ENCODE measurements around a stretch of chr17.

- RRBS, result 34% methylated on average over 4 of the region's 13 CpGs
Observed at GRCh38 chr17:44969457-44969853, 1.4 kb upstream of the C1QL1 start.

DNA sequence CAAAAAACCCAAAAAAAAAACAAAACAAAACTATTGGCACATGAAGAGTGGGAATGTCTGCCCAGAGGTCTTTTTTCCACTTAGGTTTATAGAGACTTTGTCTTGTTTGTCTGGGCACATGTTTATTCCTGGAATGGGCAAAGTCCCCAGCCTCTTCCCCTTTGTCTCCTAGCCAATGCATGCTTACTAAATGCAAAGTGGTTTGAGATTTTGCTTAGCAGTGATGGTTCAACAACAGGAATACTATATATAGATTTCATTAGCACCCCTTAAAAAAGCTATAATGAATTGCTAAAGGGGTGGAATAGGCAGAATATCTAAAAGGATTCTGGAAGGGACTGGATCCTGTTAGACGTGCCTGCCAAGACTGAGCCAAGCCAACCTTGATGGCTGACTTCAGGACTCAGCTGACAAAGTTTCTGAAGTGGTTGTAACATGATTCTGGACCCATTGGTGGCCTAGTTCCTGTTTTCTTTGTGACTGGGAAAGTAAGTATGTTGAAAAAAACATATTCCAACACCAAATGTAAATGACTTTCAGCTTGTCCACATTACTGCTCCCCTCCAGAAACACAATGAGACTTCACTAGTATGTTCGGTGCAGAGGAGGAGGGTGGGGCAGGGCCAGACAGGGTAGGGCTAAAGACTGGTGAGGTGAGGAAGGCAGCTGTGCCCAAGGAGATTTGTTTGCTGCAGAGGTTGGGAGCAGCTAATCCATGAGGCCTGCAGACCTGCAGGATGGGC, 26.2 kb downstream of the NMT1 start:
- RRBS, result no CpG with 5 or more reads among the region's 2 CpGs

GRCh38 chr17:45092061-45092601, 31.0 kb downstream of the NMT1 start:
- RRBS, result no CpG with 5 or more reads among the region's 8 CpGs

GRCh38 chr17:45098829-45099317, 33.4 kb downstream of the PLCD3 start:
- RRBS, result no CpG with 5 or more reads among the region's 4 CpGs

GRCh38 chr17:45115306-45115665, 17.0 kb downstream of the PLCD3 start:
- RRBS, result 96% methylated on average over 5 of the region's 15 CpGs

- RRBS, result no CpG with 5 or more reads among the region's 6 CpGs
Observed at GRCh38 chr17:45150680-45151228, 2.5 kb downstream of the HEXIM1 start.

- RRBS, result no CpG with 5 or more reads among the region's 13 CpGs
Observed at GRCh38 chr17:45254828-45255313, 7.0 kb downstream of the SPATA32 start.

DNA sequence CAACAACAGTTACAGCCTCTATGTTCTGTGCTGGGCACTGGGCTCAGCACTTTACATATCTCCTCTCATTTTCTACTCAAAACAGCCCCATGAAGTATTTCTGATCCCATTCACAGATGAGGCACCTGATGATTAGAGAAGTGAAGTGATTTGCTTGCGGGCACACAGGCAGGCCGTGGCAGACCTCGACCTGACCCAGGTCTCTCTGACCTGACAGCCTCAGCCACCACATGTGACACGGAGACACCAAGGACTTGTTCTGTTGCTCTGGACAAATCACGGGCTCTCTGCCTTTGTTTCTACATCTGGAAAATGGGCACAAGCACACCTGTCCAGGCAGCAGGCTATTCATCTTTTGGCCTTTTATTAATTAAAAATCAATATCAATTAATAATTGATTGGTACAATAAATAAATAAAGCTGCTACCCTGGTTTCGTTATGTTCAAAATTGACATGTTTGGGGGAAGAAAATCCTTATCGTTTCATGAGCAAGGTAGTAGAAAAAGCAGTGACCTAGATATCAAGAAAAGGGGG, 3.4 kb downstream of the MAP3K14 start:
- RRBS, result no CpG with 5 or more reads among the region's 7 CpGs

GRCh38 chr17:45341529-45342123, 24.8 kb upstream of the MAP3K14 start:
- RRBS, result no CpG with 5 or more reads among the region's 14 CpGs

GRCh38 chr17:45394356-45395695, 37.8 kb downstream of the ARHGAP27 start:
- RRBS, result 30% methylated on average over 5 of the region's 47 CpGs

- RRBS, result 84% methylated on average over 6 of the region's 65 CpGs
Observed at GRCh38 chr17:45404886-45406196, 27.3 kb downstream of the ARHGAP27 start.

DNA sequence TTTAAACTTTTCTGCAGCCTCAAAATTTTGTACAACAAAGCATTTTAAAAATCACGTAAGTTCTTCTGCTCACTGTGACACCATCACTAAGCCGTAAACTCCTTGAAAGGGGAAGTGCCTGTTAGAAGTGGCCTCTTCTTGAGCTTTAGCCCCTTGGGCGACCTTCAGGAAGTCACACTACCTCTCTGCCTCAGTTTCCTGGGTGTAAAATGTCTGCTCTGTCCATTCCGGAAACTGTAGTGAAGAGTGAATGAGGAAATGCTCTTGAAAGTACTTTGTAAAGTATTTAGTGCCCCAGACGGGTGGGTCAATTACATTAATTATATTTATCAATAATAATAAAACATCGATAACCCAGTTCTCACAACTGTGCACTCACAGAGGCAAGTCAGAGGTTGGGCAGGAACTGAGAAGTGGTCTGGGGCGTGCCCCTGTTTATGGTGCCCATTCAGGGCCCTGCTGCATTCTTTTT, 26.4 kb downstream of the ARHGAP27 start:
- RRBS, result no CpG with 5 or more reads among the region's 7 CpGs

- RRBS, result no CpG with 5 or more reads among the region's 11 CpGs
Observed at GRCh38 chr17:45408570-45409428, 23.9 kb downstream of the ARHGAP27 start.

GRCh38 chr17:45418437-45419265, 14.0 kb downstream of the ARHGAP27 start:
- RRBS, result no CpG with 5 or more reads among the region's 9 CpGs

DNA sequence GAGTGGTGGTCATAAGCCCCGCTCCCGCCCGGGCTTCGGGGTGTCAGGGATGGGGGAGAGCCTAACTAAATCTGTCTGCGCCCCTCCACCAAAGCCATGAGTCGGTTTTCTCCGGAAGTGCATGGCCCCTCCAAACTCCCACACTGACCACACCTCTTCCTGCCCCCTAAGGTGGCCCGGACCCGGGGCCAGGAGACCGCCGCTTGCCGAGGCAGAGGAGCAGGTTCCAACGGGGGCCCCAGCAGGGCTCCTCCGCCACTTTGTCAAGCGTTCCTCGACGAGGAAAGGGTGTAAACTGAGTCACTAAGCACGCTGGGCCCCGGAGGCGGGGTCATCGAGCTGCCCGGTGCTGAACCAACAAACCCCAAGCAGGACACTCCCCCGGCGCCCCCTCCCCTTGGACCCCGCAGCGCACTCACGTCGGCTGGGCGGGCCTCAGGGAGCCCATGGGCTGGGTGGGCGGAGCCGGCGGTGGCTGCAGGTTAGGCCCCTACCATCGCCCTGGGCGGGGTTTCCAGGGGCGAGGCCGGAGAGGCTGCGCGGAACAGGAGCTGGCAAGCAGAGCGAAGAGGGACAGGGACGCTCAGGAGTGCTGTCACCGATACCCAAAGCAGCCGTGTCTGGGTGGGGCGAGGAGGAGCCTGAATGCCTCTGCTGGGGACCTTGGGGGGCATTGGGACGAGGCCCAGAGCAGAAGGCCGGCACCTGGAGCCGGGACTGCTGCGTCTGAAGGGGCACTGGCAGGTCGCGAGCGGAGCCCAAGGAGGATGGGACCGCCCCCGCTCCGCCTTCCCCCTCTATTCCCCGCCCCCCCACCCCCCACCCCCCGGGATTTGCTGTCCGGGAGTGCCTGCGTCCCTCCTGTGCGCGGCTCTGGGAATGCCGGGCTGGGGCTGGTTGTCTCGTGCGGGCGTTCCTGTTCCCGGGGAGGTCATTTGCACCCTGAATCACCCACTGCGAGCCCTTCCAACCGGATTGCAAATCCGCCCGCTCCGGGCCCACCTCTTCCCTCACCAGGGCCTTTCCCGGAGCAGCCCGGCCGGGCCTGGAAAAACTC, 1.1 kb downstream of the ARHGAP27 start:
- RRBS, result 2% methylated on average over 27 of the region's 72 CpGs

DNA sequence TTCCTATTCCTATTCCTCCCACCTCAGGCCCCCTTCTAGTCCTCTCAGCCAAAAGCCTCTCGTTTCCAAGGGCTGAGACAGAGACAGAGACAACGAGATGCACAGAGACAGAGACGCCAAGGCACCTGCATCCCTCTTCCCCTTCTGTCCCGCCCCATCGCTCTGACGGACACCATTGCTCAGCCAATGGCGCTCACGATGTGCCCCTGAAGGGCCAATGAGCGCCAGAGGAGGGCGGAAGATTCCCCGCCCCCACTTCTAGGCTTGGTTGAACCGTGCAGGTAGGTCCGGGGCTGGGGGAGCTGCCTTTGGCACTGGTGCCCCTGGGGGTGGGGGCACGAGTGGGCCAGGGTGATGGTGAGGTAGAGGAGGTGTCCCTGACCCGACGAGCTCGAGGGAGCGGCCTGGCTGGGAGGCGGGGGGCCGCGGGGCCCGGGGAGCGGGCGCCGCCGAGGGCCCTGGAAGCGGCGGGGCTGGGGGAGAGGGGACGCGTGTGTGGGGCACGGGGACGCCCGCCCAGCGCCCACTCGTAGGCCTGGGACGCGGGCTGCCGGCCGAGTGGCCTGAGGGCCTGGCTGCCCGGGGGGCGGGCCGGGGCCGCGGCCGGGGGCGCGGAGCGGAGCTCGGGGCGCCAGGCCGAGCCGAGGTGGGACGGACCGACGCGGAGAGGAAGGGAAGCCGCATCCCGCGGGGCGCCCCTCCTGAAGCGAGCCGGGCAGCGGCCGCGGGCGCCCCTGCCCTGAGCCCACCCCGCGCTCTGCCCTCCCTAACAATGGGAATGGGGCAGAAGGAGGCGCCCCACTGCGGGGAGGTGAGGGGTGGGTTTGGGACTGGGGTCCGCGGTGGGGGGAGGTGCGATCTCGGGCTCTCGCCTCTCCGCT, 129.8 kb upstream of the PLEKHM1 start:
- RRBS, result no CpG with 5 or more reads among the region's 76 CpGs

DNA sequence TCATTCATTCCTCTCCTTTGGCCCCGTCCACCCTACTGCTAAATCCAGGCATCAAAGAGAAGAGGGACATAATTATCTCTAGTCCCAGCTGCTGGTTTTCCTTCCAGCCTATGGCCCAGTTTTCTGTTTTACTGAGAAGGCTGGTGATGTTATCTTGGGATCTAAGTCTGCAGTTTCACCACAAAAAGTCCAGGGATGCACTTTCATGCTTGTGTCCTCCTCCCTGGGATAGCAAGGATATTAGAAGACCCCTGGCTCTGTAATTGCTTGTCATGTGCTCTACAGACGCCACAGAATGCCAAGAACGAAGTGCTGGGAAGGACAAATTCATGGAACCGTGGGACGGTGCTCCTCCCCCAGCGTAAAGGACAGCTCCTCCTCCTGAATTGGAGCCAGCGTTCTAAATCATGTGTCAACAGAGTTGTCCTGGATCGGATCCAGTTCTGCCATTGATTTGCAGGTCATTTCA, 8.5 kb downstream of the MAPT start:
- RRBS, result no CpG with 5 or more reads among the region's 8 CpGs

DNA sequence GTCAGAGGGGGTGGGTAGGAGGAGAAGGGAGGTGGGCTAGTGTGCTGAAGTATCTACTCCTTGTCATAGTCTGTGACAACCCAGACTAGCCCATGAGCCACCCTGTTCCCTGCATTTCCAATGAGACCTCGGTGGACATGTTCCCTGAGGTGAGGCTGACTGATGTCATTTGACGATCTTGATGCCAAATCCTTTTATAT, 21.2 kb downstream of the MAPT start:
- RRBS, result no CpG with 5 or more reads among the region's 2 CpGs

- RRBS, result no CpG with 5 or more reads among the region's 10 CpGs
Observed at GRCh38 chr17:46054479-46055059, 55.5 kb downstream of the STH start.

DNA sequence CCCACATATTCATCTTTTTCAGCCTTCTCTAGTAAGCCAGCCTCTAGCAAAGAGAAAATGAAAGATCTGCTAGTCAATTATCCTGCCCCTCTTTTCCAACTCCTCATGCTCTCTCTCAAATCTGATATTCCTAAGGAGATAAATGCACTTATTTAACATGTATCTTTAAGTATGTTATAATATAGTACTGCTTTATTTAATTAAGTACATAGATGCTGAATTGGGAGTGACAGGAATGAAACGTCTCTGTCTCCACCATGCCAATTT, 23.7 kb downstream of the KANSL1 start:
- RRBS, result no CpG with 5 or more reads among the region's 1 CpG

Data from mononuclear cell (primary cell).